OCI-LY7 (cell line): ENCODE results near the genes RBPMS2 and SLC24A1.

GRCh38 chr15:64180381-64180642, 17.5 kb upstream of the PPIB start:
- PRO-cap = no peak
- RAMPAGE, long total RNA = no peak

DNA sequence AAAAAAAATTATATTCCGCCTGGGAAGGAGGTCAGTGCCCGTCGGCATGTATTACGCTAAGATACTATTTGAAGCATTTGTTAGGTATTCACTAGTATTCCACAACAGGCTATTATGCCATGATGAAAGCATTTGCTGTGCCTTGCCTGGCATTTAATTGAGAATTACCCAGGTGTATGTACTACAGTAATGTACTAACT, 3.2 kb downstream of the TRIP4 start:
- PRO-cap = no peak
- RAMPAGE, long total RNA = no peak

DNA sequence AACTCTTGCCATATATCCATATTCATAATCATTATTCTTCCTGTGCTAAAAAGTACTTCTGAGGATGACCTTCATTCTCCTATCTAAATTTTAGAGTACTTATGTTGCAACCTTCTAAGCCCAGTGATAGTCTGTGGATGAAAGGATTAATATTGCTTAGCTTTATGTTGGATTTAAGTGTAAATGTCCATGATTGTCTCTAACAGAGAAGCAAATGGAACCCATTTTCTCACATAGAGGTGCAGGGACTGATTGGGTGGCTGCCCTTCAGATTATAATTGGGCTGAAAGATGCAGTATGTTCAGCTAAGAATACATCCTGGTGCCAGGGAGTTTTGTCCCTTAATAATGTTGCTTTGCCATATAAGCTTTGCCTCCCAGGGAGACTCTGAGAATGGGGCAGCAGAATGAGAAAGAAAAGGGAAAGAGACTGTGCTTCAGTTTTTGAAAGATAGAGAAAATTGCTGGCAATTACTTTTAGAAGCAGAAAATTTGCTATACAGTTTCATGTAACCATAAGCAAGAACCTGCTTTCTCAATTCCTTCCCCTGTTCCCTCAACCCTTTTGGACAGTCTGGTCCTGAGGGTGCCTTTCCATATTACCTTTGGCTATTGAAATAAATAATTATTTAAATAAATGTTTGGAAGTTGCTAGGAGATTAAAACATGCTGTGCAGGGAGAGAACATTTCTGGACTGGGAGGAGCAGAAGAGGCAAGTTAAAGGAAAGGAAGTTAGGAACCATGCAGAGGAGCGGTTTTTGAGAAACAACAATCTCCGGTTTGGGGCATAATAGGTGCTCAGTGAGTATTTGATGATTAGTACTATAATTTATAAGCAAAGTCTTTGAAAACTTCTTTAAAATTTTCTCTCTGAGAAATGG, 41.5 kb downstream of the ZNF609 start:
- PRO-cap = no peak
- RAMPAGE, long total RNA = no peak

DNA sequence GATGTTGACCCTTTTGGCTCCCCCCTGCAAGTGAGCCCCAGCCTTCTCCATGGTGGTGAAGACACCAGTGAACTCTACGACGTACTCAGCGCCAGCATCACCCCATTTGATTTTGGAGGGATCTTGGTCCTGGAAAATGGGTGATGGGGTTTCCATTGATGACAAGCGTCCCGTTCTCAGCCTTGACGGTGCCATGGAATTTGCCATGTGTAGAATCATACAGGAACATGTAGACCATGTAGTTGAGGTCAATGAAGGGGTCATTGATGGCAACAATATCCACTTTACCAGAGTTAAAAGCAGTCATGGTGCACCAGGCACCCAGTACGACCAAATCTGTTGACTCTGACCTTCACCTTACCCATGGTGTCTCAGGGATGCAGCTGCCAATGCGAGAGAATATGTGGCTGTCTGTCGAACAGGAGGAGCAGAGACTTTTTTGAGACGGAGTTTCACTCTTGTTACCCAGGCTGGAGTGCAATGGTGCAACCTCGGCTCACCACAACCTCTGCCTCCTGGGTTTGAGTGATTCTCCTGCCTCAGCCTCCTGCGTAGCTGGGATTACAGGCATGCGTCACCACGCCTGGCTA, 69.0 kb downstream of the ZNF609 start:
- PRO-cap = no peak
- RAMPAGE, long total RNA = no peak

GRCh38 chr15:64633949-64634466, 141.4 kb downstream of the RBPMS2 start:
- PRO-cap = no peak
- RAMPAGE, long total RNA = no peak

- PRO-cap = no peak
- RAMPAGE, long total RNA = no peak
These were observed at the start of gene RBPMS2 for GRCh38 chr15:64775158-64776055. Gene RBPMS2, minus strand, starts transcription at chr15:64775589.

- PRO-cap = no peak
- RAMPAGE, long total RNA = no peak
These were observed 31.3 kb downstream of the PLEKHO2 start for GRCh38 chr15:64872969-64873489.

DNA sequence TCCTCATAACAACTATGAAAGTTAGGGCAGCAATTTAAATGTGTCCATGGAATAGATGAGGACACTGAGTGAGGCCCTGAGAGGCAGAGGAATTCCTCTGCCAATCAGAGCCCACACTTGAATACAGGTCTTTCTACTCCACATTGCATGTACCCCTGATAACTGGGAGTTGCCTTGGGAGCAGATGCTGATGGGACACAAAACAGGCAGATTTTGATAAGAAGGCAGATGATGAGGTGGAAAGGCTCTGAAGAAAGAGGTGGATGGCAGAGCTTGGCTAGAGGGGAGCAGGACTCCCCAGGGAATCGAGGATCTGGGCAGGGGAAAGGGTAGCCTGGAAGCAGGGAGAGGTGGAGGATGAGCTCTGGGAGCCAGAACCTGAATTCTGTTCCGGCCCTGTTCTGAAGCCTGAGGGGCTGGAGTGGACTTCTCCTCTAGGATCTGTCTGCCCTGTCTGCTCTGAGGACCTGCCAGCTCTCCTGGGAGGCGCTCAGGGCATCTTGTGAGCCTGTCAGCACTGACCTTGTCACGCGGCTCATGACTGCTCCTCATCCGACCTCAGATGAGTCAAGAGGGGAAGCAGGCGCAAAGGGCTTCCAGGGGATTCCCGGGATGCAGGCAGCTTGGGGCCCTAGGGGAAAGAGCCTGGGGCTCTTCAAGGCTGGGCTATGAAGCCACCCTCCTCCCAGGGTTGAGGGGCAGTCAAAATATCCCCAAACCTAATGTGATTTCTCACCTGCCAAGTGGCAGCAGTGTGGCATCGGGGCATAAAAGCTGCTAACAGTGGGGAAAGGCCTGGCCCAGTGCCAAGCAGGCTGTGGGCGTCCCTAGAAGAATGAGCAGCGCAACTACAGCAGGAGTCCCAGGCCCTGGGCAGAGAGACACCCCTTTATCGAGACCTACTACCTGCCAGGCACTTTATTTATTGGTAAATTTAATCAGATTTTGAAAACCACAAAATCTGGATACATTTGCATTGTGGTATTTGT, 27.8 kb upstream of the ANKDD1A start:
- PRO-cap = no peak
- RAMPAGE, long total RNA = no peak

DNA sequence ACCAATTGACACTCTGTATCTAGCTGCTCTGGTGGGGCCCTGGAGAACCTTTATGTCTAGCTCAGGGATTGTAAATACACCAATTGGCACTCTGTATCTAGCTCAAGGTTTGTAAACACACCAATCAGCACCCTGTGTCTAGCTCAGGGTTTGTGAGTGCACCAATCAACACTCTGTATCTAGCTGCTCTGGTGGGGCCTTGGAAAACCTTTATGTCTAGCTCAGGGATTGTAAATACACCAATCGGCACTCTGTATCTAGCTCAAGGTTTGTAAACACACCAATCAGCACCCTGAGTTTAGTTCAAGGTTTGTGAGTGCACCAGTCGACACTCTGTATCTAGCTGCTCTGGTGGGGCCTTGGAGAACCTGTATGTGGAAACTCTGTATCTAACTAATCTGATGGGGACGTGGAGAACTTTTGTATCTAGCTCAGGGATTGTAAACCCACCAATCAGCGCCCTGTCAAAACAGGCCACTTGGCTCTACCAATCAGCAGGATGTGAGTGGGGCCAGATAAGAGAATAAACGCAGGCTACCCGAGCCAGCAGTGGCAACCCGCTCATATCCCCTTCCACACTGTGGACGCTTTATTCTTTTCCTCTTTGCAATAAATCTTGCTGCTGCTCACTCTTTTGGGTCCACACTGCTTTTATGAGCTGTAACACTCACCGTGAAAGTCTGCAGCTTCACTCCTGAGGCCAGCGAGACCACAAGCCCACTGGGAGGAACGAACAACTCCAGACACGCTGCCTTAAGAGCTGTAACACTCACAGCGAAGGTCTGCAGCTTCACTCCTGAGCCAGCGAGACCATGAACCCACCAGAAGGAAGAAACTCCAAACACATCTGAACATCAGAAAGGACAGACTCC, 685 bp upstream of the KBTBD13 start:
- PRO-cap = no peak
- RAMPAGE, long total RNA = no peak

DNA sequence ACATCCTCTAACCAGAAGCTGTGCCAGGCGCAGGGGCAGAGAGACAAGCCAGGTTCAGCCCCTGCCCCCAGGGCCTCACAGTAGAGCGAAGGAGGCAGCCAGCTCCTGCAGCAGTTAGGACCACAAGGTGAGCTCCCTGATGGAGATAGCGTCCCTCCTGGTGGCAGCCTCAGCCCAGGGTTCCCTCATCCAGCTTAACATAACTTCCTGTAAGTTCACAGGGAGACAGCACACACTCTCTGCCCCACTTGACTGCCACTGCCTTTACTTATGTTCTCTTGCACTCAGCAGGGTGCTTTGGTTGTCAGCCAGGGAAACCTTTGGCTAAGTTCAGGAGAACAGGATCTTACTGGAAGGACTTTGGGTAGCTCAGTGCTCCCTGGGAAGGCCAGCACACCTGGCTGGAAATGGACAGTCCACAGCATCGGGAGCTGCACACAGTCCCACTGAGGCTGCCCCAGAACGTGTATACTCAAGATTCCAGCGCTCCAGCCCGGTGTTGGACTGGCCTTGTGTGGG, 10.9 kb downstream of the KBTBD13 start:
- PRO-cap = no peak
- RAMPAGE, long total RNA = no peak

GRCh38 chr15:65130856-65131355, 2.7 kb downstream of the PDCD7 start:
- PRO-cap = no peak
- RAMPAGE, long total RNA = no peak

- PRO-cap = no peak
- RAMPAGE, long total RNA = no peak
These were observed 15.7 kb upstream of the CILP start for GRCh38 chr15:65226834-65227578.

- PRO-cap = no peak
- RAMPAGE, long total RNA = no peak
These were observed 34.2 kb upstream of the CILP start for GRCh38 chr15:65245433-65245916.

DNA sequence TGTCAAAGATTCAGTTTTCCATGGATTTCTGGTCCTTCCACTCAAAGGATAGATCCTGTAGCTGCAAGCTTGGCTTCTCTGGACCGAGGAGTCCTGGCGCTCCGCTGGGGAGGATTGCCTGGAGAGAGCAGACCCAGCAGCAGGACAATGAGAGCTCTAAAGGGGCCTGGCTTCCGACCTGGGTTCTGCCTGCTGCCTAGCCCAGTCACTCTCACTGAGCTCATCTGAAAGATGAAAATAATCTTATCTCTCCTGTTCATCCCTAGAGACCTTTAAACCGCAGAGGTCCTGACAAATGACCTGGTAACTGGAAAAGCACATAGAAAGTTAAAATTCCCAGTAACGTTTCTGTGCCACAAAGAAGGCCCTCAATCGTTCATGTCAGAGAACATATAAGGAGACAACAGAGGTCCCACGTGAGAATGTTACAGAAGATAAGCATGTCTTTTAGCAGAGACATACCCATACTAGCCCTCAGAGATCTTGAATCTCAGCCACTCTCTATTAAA, 693 bp upstream of the IGDCC3 start:
- PRO-cap = no peak
- RAMPAGE, long total RNA = no peak

DNA sequence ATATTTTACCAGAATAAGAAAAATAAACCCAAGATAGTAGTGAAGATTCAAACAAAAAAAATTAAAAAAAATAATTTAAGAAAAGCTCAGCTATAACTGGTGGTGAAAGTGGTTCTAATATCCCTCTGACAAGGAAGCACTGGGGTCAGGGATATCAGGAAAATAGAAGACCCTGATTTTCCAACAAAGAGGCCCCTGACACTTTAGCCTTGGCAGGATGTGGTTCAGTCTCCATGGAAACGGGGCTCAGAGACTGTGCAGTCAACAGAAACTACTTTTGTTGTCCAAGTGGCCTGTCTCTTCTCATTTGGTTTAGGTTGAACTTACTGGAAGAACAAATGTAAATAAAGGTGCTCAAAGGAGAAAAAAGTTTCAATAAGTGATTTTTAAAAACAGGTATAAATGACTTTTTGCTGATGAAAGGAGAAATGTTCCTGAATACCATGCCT, 27.2 kb downstream of the INTS14 start:
- PRO-cap = no peak
- RAMPAGE, long total RNA = no peak

DNA sequence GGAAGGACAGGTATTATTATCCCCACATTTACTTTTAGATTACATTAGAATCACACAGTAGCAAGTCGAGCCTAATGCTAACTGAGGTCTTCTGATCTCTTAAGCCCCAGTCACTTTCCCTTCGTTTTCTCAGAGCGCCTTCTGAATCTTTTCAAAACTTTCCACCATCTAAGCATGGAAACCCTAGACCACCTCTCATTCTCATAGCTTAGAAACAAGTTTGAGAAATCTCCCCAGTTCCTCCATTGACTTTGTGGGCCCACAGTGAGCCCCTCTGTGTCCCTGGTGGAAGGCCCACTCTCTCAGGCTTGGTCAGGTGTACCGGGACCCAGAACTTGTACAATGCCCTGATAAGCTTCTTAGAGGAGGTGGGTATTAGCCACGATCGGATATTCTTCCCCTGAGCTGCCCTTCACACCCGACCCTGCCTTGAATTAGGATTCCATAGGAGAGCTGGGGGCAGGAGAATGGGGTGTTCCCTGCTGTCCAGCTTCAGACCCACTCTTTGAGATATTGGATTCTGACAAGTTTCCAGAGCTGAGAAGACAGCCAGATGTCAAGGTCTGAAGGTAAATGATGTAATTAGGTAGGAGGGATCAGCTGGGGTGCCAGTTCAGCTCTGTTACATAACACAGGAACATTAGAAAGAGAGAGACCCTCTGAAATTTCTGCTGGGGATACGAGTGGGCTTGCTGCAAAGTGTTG, at the start of gene SLC24A1:
SLC24A1 (plus strand) TSS at position 415 of the 705 bp plus-strand sequence.
- PRO-cap = no peak
- RAMPAGE, long total RNA = no peak

DNA sequence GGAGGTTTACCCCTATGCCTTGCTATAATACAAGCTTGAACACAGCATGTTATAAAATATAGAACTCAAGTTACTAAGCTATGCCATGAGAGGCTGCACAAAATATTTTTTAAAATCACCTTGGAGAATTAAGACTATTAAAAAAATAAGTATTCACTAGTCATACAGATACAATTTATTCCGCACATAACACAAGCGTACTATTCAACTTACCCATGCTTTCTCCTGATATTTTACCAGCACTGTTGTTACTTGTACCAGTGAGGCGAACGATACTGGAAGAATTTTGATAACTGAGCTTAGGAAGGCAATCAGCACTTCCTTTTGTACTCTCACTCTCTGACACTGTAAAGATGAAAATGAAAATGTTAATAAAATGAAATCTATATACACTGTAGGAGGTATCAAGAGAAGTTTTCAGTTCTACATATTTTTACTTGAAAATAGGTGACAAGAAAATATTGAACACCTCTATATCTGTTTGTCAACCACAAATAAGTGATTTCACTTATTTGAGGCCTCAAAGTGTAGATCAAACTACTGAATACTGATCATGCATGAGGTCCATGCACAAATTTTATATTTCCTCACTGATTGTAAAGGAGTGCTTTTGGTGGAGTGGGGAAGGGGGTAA, 74.5 kb downstream of the SLC24A1 start:
- PRO-cap = no peak
- RAMPAGE, long total RNA = no peak

DNA sequence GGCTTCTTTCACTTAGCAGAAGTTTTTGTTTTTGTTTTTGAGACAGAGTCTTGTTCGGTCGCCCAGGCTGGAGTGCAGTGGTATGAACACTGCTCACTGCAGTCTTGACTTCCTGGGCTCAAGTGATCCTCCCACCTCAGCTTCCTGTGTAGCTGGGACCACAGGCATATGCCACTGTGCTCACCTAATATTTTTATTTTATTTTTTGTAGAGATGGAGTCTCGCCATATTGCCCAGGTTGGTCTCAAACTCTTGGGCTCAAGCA, 15.6 kb upstream of the DENND4A start:
- PRO-cap = bidirectional peak, plus-strand start at position 208 of the sequence, minus-strand start at position 79 of the sequence
- RAMPAGE, long total RNA = no peak

DNA sequence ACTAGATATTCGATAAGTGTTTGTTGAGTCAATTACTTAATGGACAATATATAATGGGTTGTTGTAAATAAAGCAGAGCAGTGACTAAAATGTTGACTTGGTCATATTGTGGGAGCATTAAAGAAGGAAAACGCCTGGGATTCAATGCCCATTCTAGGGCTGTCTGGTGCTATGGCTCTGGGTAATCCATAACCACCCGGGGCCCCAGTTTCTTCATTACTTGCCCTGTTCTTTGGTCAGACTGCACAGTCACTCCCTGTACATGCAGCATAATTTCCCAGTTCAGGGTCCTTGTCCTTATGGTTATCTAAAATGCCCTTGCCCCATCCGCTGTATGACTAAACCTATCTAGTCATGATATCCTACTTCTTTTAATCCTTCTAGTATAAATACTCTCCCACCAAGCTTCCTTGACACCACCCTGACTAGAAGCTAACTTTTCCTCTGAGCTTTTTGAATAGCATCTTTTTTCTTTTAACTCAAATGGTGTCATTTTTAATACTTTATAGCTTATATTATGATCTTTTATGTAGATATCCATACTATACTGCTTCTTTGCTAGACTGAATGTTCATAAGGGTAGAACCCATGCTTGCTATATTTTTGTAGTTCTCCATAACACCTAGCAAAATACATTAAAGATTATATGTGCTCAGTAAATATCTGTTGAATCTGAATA, 27.6 kb upstream of the DENND4A start:
- PRO-cap = no peak
- RAMPAGE, long total RNA = no peak

DNA sequence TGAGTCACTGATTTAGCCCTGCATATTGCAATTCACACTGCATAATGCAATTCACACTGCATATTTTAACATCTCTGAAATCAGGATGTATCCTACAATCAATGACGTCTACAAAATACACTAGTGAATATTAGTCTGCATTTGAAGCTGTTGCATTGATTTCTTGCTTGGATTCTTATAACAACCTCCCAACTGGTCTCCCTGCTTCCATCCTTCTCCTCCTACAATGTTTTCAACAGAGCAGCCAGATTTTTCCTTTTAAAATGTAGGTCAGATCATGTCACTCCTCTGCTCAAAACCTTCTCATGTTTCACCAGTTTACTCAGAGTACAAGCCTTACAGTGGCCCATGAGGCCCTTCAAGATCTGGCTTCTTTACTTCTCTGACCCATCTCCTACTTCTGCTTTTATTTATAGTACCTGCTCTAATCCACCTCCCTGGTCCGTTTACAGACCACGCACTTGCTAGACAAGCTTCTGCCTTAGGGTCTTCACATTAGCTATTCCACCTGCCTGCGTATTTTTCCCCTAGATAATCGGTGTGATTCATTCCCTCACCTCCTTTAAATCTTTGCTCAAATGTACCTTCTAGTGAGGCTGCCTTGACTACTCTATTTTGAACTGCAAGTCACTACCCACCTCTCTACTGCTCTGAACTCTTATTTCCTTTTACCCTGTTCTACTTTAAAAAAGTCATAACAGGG, 11.3 kb upstream of the RAB11A start:
- PRO-cap = no peak
- RAMPAGE, long total RNA = no peak